ENCODE measurements around a stretch of chr13.

DNA sequence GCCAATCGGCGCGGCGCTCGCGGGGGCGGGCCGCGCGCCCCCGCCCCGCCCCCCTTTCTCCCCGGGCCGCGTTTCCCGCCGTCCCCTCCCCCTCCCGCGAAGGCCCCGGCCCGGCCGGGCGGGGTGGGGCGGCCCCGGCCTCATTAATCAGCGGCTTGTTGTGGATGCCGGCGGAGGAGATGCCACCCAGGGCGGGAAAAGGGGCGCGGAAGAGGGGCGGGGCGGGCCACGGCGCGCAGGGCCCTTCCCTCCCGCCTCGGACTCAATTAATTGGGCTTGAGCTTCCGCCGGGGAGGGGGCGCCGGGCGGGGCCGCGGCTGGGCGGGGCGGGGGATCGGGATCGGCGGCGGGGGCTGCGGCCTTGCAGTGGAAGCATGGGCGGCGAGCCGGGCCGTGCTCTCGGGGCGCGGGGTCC is 343 bp upstream of the IRS2 start:
- PRO-cap, result bidirectional peak, plus-strand start at position 81 of the sequence, minus-strand start outside the sequence; unidirectional peak, plus-strand start at position 329 of the sequence; unidirectional peak, plus-strand start at position 366 of the sequence
- RAMPAGE, long total RNA, result no peak
- RRBS, result 1% methylated on average over 26 of the region's 59 CpGs

- PRO-cap, result no peak
- RAMPAGE, long total RNA, result no peak
- RRBS, result 4% methylated on average over 11 of the region's 90 CpGs
Observed at GRCh38 chr13:109787134-109788181, 1.1 kb upstream of the IRS2 start.

DNA sequence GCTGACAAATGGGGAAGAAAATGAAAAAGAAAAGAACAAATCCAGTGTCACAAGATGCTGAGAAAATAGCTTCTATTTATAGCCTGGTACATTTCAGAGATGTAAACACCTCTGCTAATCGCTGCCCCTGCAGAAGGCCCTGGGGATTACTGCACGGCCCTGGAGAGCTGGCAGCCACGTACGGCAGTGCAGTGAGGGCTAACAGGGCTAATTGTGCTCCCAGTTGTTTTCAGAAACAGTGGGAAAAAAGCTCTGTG is 237.7 kb upstream of the IRS2 start:
- PRO-cap, result no peak
- RAMPAGE, long total RNA, result no peak
- RRBS, result no CpG with 5 or more reads among the region's 4 CpGs

DNA sequence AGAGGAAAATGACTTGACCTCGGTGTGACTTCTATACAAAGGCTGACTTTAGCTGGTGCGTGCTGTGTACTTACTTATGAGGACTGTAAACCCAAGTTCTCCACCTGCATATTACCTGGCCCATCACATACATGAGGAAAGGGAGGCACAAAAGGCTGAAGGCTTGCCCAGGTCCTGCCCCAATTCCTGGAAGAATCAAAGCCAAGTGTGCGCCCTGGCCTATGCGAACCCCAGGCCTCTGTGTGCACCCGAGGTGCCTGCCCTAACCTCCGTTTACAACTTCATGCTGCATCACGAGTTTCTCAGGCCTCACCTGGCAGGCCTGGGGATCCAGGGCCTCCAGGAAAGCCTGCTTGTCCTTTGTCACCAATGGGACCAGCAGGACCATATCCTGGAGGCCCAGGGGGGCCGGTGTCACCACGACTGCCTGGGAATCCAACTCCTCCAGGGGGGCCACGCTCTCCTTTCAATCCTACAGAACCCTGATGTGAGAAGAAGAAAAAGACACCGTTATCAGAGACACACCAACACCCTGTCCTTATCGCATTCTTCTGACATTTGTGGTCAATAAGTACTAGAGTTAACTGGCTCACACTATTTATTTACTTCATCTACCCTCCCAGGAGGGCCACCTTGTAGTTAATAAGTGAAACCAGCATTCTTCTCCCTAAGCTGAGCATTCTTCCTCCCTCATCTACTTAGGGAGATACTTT is 120.7 kb downstream of the COL4A1 start:
- PRO-cap, result no peak
- RAMPAGE, long total RNA, result no peak
- RRBS, result no CpG with 5 or more reads among the region's 12 CpGs

DNA sequence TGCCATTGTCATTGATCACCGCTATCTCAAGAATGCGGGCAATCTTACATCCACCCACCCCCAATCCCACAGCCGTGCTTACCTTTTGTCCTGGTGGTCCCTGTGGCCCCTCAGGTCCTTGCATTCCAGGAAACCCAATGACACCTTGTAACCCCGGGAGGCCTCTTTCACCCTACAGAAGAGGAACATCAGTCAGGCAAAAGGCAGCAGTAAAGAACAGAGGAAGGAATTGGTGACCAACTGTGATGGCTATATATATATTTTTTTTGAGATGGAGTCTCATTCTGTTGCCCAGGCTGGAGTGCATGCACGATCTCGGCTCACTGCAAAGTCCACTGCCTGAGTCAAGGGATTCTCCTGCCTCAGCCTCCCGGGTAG is 93.1 kb downstream of the COL4A1 start:
- PRO-cap, result no peak
- RAMPAGE, long total RNA, result no peak
- RRBS, result no CpG with 5 or more reads among the region's 7 CpGs

DNA sequence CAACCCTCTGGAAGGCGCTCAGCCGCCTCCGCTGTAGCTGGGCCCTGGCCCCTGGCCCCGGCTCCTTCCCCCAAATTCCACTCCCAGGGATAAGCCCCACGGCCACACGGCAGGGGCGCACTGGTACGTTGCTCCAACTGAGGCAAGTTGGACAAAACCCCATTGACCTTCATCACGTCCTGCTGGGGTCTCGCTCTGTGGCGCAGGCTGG is 58.7 kb downstream of the COL4A1 start:
- PRO-cap, result no peak
- RAMPAGE, long total RNA, result no peak
- RRBS, result no CpG with 5 or more reads among the region's 11 CpGs

GRCh38 chr13:110278021-110279247 is 28.5 kb downstream of the COL4A1 start:
- PRO-cap, result no peak
- RAMPAGE, long total RNA, result no peak
- RRBS, result no CpG with 5 or more reads among the region's 12 CpGs

DNA sequence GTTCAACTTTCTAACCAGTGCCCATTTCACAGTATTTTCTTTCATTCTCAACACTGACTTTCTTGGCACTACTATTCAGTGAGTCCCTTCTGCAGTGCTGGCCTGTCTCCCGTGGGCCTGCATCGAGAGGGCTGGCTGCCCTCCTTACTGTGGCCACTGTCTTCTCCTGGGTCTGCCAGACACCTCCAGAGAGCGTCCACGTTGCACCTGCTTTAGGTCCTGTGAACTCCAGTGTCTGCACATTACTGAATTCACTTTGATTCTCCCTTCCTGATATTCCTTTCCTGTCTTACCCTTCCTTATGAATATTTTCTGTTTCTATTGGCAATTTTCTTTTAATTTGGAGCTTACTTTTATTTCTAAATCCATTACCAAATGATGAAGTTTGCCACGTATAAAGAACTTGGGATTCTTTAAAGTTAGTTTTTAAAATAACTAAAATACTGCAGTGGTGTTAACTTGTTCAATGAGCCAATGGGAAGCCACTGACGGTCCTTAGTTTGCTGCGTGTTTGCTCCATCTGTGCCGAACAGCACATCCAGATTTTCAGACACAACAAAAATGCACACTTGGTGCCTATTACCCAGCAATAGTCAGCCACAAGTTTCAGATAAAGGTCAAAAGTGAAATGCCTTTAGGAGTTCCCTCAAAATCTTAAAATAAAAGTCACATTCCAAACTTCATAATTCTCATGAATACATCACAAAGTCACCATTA is 27.1 kb downstream of the COL4A1 start:
- PRO-cap, result no peak
- RAMPAGE, long total RNA, result no peak
- RRBS, result no CpG with 5 or more reads among the region's 8 CpGs

GRCh38 chr13:110280959-110281508 is 25.9 kb downstream of the COL4A1 start:
- PRO-cap, result no peak
- RAMPAGE, long total RNA, result no peak
- RRBS, result no CpG with 5 or more reads among the region's 7 CpGs

GRCh38 chr13:110287499-110287895 is 19.5 kb downstream of the COL4A1 start:
- PRO-cap, result no peak
- RAMPAGE, long total RNA, result no peak
- RRBS, result 33% methylated on average over 2 of the region's 10 CpGs

DNA sequence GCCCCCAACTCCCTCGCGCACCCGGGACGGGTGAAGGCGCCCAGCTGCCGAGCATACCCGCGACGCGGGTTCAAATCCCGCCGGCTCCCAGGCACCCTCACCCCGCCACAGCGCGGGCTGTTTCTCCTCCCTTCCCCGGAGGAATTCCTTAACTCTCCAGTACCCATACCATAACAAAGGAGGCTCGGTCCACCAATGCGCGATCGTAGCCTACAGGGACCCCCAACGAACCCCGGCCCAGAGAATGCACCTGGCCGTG is 456 bp downstream of the COL4A1 start:
- PRO-cap, result no peak
- RAMPAGE, long total RNA, result no peak
- RRBS, result 3% methylated on average over 18 of the region's 23 CpGs

DNA sequence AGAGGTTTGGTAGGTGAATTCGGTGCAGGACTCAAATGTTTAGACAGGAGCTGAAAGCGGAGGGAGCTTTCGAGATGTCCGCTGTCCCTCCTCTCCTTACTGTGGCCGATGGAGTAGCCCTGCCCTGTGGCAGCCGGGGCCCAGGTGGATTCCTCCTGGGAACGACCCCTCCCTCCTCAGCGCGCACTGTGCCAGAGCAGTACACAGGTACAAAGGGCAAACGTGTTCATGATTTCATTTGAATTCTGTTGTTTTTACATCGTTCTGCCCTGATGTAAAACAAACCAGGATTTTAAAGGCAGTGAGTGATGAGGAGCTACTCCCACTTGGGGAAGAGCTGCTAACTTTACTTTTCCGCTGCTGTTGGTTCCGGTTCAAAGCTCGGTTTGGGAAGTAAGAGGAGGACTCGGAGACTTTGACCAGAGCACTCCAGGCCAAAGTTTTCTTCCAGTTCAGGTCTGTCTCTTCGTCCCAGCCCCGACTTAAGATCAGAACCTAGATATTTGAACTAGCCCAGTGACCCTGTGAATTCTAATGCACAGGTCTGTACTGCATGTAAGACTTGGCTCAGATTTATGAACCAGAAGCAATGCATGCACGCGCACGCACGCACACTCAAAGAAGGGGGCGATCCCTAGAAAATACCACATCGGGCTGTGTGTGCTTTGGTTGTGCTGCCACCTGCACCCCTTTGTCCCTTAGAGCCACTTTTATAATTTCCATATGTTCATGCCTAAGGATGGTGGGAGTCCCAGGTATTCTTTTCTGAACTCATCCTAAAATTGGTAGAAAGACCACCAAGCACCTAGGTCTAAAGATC is 2.0 kb downstream of the COL4A2 start:
- PRO-cap, result no peak
- RAMPAGE, long total RNA, result no peak
- RRBS, result no CpG with 5 or more reads among the region's 23 CpGs

DNA sequence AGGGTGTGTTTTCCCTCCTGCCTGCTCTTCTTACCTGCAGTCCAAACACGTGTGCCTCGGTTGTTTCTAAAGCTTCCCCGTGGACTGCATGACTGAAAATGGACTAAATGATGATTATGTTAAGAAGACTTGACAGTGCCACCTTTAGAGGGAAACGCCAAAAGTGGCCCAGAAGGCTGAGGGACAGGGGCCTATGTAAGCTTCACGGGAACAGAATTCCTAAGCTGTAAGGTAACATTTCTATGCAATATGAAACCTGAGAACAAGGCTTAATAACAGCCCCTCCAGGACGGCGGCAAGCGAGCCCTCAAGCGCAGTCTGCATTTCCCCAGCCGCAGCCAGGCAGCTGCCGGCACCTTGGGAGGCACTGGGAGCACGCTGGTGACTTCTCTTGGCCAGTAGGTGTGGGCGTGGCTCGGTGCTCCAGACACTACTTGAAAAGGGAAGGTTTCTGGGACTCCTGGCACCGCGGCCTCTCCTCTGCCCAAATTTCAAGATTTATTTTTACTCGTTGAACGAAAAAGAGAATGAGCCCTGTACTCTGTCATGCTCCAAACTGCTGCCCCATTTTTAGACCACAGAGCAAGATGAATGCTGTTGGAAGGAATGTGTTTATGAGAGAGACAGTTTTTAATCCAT is 81.0 kb downstream of the COL4A2 start:
- PRO-cap, result no peak
- RAMPAGE, long total RNA, result no peak
- RRBS, result no CpG with 5 or more reads among the region's 18 CpGs

- PRO-cap, result no peak
- RAMPAGE, long total RNA, result no peak
- RRBS, result no CpG with 5 or more reads among the region's 22 CpGs
Observed at GRCh38 chr13:110411960-110413092, 105.2 kb downstream of the COL4A2 start.

DNA sequence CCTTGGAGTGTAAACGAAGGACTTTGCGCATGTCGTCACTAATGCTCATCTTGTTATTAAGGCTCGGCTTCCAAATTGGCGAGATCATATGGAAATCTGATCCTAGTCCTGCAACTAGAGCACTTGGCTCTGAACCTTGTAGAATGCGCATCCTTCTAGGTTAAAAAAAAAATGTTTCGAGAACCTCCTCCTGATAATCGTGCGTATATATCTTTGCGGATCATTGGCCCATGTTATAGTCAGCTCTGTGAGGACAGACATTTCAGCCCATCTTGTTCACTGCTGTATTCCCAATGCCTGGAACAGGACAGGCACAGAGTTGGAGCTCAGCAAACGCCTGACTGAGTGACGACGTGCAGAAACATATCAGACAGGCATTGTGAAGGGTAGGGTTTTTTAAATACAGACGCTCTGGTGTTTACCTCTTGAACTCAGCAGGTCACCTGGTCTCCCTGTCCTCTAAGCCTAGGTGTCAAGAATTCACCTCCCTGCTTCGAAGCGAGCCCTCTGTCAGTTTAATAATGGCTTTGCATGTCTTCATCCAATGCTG is 114.0 kb downstream of the RAB20 start:
- PRO-cap, result no peak
- RAMPAGE, long total RNA, result no peak
- RRBS, result no CpG with 5 or more reads among the region's 16 CpGs

- PRO-cap, result no peak
- RAMPAGE, long total RNA, result no peak
- RRBS, result 64% methylated on average over 4 of the region's 16 CpGs
Observed at GRCh38 chr13:110449406-110449954, 112.0 kb downstream of the RAB20 start.

- PRO-cap, result no peak
- RAMPAGE, long total RNA, result no peak
- RRBS, result no CpG with 5 or more reads among the region's 19 CpGs
Observed at GRCh38 chr13:110463795-110464810, 97.4 kb downstream of the RAB20 start.

DNA sequence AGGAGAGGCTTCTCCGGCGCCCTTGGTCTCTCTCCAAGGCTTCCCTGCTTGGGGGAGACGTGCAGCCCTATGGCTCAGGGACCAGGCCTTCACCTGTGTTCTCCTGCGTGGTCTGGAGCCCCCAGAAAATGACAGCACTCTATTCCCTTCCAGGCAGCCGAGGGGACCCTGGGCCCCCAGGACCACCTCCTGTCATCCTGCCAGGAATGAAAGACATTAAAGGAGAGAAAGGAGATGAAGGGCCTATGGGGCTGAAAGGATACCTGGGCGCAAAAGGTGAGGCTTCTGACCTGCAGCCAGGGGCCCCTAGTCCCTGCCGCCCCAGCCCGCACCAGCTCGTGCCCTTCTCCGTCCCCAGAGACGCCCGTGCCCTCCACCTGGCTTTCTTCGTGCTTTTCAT is 76.8 kb downstream of the RAB20 start:
- PRO-cap, result no peak
- RAMPAGE, long total RNA, result no peak
- RRBS, result no CpG with 5 or more reads among the region's 13 CpGs

DNA sequence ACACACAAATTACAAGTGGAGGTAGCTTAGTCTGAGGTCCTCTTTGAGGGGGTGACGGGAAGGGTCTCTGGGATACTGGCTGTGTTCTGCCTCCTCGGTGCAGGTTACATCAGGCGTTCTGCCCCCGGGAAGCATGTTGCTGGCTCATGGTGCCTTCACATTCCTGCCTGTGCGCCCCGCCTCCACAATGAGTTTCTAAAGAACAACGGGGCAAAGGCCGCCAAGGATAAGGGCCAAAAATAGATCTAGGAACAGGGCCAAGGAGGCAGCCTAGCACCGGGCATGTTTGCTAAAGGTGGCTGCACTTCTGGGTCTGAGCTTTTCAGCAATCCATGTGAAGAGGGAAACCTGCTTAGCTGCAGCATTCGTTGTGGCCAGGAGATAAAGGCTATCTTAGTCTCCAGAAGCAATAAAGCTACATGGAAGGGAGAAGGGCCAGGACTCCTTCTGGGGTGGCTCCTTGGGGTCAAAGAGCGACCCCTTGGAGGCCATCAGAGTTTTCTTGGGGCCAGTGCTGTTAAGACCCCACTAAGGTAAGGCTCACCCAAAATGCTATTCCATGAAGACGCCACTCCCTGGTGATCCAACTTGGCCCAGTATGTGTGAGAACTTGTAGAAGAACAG is 54.3 kb downstream of the RAB20 start:
- PRO-cap, result no peak
- RAMPAGE, long total RNA, result no peak
- RRBS, result no CpG with 5 or more reads among the region's 12 CpGs

- PRO-cap, result no peak
- RAMPAGE, long total RNA, result no peak
- RRBS, result no CpG with 5 or more reads among the region's 43 CpGs
Observed at GRCh38 chr13:110511822-110512918, 49.4 kb downstream of the RAB20 start.